Uterus (tissue), 7 donors: ENCODE data around the gene SECTM1.

- PRO-cap, 4 experiments, result no peak in any of the 4 experiments
- RAMPAGE, long total RNA, 2 experiments, result no peak in any of the 2 experiments
- RRBS, result no CpG with 5 or more reads among the region's 42 CpGs
These were observed 19.0 kb downstream of the ASPSCR1 start for GRCh38 chr17:81996191-81997006.

DNA sequence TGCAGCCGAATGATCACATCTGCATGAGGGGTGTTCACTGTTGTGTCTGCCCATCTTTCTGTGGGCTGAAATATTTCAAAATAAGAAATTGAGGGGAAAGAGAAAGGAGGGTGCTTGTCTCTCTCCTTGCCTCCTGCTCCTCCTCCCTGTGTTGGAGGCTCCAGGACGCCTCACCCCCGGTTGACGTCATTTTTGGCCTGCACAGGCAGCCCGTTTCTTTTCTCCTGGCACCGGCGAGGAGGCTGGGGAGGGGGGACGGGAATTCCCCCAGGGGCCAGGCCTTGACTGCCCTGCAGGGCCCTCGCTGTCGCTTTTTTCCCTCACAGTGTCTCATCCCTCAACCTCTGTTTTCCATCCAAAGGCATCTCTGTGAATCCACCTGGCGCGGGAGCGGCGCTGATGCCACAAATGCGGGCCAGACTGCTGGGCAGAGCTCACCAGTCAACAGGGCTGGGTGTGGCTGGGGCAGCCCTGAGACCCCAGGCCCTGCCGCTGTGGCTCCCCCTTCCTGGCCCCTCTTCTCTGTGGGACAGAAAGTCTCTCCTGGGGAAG, 16.2 kb downstream of the CENPX start:
- PRO-cap, 4 experiments, result peak in 1 of 4 experiments; most common minus-strand start position 142 of the sequence (in 1)
- RAMPAGE, long total RNA, 2 experiments, result no peak in any of the 2 experiments
- RRBS, result 34% methylated on average over 4 of the region's 16 CpGs

GRCh38 chr17:82063974-82065247, 1.2 kb downstream of the DUS1L start:
- PRO-cap, 4 experiments, result no peak in any of the 4 experiments
- RAMPAGE, long total RNA, 2 experiments, result no peak in any of the 2 experiments
- RRBS, result 34% methylated on average over 19 of the region's 51 CpGs

DNA sequence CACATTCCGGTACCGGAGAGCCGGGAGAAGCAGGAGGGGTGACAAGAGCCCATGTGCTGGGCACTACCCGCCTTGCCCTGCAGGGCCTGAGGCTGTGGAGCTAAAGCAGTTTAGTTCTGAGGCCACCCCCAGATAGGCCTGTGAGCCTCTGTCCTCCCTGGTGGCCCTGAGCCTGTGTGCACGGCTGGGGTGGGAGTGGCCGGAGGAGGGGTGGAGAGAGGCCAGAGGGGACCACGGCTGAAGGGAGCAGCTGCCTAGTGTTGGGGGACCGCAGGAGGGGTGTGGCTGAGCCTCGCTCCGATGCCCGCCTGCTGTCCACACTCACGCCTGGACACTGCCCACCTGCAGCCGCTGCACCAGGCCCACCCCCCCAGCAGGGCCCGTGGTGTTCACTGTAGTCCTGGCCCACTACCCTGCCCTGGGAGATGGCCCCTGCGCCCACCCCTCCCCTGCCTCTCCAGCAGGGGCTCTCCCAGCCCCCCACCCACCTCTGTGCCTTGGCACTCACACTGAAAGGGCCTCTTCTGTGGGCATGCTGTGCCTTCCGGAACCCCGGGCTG, 11.6 kb upstream of the DUS1L start:
- PRO-cap, 4 experiments, result no peak in any of the 4 experiments
- RAMPAGE, long total RNA, 2 experiments, result no peak in any of the 2 experiments
- RRBS, result no CpG with 5 or more reads among the region's 17 CpGs

- PRO-cap, 4 experiments, result no peak in any of the 4 experiments
- RAMPAGE, long total RNA, 2 experiments, result no peak in any of the 2 experiments
- RRBS, result 86% methylated on average over 9 of the region's 44 CpGs
These were observed 5.6 kb downstream of the FASN start for GRCh38 chr17:82092195-82093151.

DNA sequence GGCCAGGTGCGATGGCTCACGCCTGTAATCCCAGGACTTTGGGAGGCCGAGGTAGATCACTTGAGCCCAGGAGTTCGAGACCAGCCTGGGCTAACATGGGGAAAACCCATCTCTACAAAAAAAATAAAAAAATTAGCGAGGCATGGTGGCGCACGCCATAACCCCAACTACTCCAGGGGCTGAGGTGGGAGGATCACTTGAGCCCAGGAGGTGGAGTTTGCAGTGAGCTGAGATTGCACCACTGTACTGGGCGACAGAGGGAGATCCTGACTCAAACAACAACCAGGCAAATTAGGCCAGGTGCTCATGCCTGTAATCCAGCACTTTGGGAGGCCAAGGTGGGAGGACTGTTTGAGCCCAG, 19.0 kb upstream of the FASN start:
- PRO-cap, 4 experiments, result no peak in any of the 4 experiments
- RAMPAGE, long total RNA, 2 experiments, result no peak in any of the 2 experiments
- RRBS, result no CpG with 5 or more reads among the region's 8 CpGs

- PRO-cap, 4 experiments, result no peak in any of the 4 experiments
- RAMPAGE, long total RNA, 2 experiments, result no peak in any of the 2 experiments
- RRBS, result no CpG with 5 or more reads among the region's 20 CpGs
These were observed 42.2 kb downstream of the CCDC57 start for GRCh38 chr17:82170369-82170997.

GRCh38 chr17:82229431-82230064, 706 bp downstream of the SLC16A3 start:
- PRO-cap, 4 experiments, result no peak in any of the 4 experiments
- RAMPAGE, long total RNA, 2 experiments, result no peak in any of the 2 experiments
- RRBS, result no CpG with 5 or more reads among the region's 30 CpGs

- PRO-cap, 4 experiments, result no peak in any of the 4 experiments
- RAMPAGE, long total RNA, 2 experiments, result no peak in any of the 2 experiments
- RRBS, result 20% methylated on average over 4 of the region's 20 CpGs
These were observed 18.8 kb downstream of the SLC16A3 start for GRCh38 chr17:82247494-82248140.

GRCh38 chr17:82248141-82249207, 19.6 kb downstream of the SLC16A3 start:
- PRO-cap, 4 experiments, result no peak in any of the 4 experiments
- RAMPAGE, long total RNA, 2 experiments, result no peak in any of the 2 experiments
- RRBS, result 87% methylated on average over 4 of the region's 52 CpGs

- PRO-cap, 4 experiments, result peak in 1 of 4 experiments; most common minus-strand start chr17:82255530 (in 1)
- RAMPAGE, long total RNA, 2 experiments, result no peak in any of the 2 experiments
- RRBS, result no CpG with 5 or more reads among the region's 39 CpGs
These were observed 18.2 kb downstream of the CSNK1D start for GRCh38 chr17:82255039-82256047.

- PRO-cap, 4 experiments, result no peak in any of the 4 experiments
- RAMPAGE, long total RNA, 2 experiments, result no peak in any of the 2 experiments
- RRBS, result 68% methylated on average over 3 of the region's 22 CpGs
These were observed 9.8 kb downstream of the CSNK1D start for GRCh38 chr17:82263442-82264343.

GRCh38 chr17:82301140-82301569, 16.3 kb downstream of the CD7 start:
- PRO-cap, 4 experiments, result no peak in any of the 4 experiments
- RAMPAGE, long total RNA, 2 experiments, result no peak in any of the 2 experiments
- RRBS, result 43% methylated on average over 4 of the region's 12 CpGs

- PRO-cap, 4 experiments, result no peak in any of the 4 experiments
- RAMPAGE, long total RNA, 2 experiments, result no peak in any of the 2 experiments
- RRBS, result no CpG with 5 or more reads among the region's 13 CpGs
These were observed 12.9 kb downstream of the CD7 start for GRCh38 chr17:82304430-82304887.

- PRO-cap, 4 experiments, result no peak in any of the 4 experiments
- RAMPAGE, long total RNA, 2 experiments, result start-site peak on the minus strand in 1 of 2 experiments, at chr17:82324625-82324651 at its widest, 5 reads per replicate
- RRBS, result 77% methylated on average over 6 of the region's 19 CpGs
These were observed 7.0 kb upstream of the CD7 start for GRCh38 chr17:82324265-82325006.

DNA sequence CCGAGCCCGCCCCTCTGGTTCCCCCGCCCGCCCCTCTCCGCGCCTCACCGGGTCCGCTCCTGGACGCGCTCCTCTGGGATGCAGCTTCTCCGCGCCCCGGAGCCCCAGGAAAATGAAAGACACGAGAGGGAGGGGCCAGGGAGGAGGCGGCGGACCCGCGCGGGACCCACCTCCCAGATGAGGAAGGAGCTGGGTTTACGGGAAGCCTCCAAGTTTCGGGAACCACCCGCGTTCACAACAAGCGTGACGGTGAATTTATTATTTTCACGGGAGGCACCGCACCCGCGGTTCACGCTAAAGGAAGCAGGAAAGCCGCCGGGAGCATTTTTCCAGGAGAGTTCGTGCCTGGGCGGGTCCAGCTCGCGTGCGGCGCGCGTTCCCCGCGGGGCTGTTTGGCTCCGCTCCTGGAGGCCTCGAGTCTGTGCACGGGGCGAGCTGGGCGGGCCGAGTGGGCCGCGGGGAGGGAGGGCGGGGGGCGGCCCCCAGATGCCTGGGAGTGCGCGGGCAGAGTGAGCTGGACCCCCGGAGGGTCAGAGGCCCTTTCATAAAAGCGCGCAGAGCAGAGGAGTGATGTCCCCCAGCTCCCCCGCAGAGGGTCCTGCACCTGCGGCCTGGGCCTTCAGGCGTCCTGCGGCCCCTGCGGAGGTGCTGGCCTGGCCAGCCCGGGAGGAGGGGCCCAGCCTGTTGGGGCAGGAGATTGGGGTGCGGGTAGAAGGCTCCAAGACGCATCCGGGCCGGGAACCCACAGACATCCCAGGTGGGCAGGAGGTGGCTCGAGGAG, at the start of gene SECTM1:
TSS of gene SECTM1 (minus strand) at position 115 of the 781 bp plus-strand sequence.
- PRO-cap, 4 experiments, result peak in 4 of 4 experiments; most common plus-strand start position 485 of the sequence (in 4); most common minus-strand start position 394 of the sequence (in 4)
- RAMPAGE, long total RNA, 2 experiments, result start-site peak on the minus strand in 1 of 2 experiments, centred at position 100 of the sequence, 29 reads per replicate
- RRBS, result 9% methylated on average over 16 of the region's 68 CpGs

DNA sequence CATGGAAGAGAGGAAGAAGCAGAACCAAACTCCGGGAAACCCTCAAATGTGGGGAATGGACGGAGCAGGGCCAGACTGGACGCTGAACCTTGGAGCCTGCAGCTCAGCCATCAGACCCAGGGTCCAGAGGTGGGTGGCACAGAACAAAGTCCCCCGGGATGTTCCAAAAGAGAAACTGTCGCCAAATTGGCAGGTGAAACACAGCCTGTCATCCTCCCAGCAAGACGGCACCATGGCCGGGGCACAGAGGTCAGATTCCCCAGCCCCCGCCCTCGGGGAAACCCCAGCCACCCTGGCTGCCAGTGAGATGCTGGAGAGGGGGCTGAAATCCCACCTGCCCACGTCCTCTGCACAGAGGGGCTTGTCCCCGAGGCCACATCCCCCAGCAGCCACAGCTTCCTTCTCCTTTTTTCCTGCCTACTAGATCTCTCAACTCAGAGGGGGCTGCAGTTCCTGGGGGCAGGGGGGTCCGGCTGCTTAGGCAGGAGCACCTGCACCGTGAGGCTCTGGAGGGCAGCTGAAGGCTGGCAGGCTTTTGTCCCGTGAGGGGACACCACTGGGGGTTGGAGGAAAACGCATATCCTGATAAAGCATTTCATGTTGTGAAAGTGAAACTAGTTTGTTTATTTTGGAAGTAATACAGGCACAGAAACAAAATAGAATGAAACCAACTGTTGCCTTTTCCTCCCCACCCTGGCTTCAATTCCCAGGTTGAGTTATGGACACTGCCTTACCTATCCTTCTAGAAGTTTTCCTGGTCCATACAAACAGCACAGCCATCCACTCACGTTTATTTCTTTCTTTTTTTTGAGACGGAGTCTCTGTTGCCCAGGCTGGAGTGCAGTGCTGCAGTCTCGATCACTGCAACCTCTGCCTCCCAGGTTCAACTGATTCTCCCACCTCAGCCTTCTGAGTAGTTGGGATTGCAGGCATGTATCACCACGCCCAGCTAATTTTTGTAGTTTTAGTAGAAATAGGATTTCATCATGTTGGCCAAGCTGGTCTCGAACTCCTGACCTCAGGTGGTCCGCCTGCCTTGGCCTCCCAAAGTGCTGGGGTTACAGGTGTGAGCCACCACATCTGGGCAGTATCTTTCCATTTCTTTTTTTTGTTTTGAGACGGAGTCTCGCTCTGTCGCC, 1.4 kb upstream of the SECTM1 start:
- PRO-cap, 4 experiments, result peak in 1 of 4 experiments; most common minus-strand start position 508 of the sequence (in 1)
- RAMPAGE, long total RNA, 2 experiments, result no peak in any of the 2 experiments
- RRBS, result 13% methylated on average over 6 of the region's 24 CpGs

- PRO-cap, 4 experiments, result peak in 3 of 4 experiments; most common plus-strand start chr17:82349805 (in 1); most common minus-strand start chr17:82349905 (in 2)
- RAMPAGE, long total RNA, 2 experiments, result no peak in any of the 2 experiments
- RRBS, result no CpG with 5 or more reads among the region's 28 CpGs
These were observed 9.5 kb upstream of the TEX19 start for GRCh38 chr17:82349259-82350187.

DNA sequence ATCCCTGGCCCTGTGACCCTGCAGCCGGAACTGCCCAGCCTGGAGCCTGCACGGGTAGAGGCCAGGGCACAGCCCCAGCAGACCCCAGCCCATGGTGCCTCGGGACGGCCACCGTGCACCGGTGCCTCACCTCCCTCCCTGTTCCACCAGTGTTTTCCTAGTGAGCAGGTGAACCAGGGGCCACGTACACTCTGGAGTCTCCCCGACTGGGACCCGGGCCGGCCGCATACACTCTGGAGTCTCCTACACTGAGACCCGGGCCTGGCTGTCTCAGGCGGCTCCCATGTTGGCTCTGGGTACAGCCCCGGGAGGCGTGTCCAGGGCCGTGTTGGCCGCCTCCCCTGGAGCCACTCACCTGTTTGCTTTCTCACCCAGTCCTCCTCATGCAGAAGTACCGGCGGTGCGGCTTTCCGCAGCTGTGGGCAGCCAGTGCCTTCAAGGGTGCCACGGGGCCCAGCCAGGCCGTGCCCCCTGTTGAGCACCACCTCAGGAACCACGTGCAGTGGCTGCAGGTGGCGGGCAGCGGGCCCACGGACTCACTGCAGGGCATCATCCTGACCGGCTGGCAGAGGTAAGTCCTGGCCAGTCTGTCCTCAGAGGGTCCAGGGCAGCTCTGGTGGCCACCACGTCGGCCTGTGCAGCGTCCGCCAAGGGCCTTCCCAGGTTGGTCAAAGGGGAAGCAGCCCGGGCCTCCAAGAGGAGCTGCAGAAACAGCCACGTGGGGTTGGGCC, 13.6 kb downstream of the CYBC1 start:
- PRO-cap, 4 experiments, result no peak in any of the 4 experiments
- RAMPAGE, long total RNA, 2 experiments, result start-site peak on the plus strand in 1 of 2 experiments, centred at position 558 of the sequence, 8 reads per replicate
- RRBS, result 87% methylated on average over 17 of the region's 34 CpGs

DNA sequence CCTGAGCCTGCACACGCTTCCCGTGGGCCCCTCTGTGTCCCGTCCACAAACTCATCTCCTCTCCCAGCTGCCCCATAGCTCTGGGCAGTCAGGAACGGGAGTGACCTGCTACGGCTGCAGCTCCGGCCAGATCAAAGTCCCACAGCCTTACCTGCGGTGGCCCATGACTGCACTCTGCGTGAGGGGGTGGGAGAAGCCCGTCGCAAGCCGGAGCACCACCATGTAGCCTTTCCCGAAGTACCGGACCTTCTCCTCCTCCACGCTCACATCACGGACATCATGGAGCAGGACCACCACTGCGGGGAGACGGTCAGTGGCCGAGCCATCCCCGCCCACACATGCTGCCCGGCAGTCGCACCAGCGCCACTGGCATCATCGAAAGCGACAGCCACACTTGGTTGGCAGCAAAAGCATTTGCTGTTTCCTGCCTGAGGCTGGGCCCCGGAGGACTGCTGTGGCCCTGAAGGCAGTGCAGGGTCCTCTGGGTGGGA, 6.2 kb downstream of the CYBC1 start:
- PRO-cap, 4 experiments, result no peak in any of the 4 experiments
- RAMPAGE, long total RNA, 2 experiments, result no peak in any of the 2 experiments
- RRBS, result 78% methylated on average over 10 of the region's 25 CpGs